CD14-positive monocyte (primary cell): ENCODE measurements around the genes OR1C1 and OR14A16.

GRCh38 chr1:246253758-246254514, 253.1 kb downstream of the SMYD3 start:
- CAGE, long polyA plus RNA = no peak

- CAGE, long polyA plus RNA = no peak
Measured at GRCh38 chr1:246527381-246527685, 20.3 kb upstream of the SMYD3 start.

DNA sequence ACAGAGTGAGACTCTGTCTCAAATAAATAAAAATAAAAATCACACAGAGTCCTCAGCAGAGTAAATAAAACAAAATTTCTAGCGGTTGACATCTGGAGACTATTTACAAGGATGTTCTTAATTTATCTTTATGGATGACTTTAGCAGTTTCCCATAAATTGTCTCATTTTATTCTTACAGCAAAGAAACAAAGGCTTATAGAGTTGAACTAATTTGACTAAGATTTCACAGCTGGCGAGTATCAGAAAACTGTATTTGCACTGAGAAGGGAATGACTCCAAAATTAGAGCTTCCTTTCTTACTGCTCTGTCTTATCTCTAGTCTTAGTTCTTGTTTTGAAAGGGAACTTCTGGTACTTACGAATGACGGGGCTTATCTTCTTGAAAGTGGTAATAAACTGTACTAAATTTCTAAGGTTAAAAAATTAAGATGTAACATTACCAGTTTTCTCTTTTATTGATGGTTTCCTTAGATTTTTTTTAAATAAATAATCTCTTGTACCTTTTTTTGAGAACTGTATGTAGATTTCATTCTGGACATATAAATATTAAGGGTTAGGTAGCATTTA, 13.6 kb downstream of the CNST start:
- CAGE, long polyA plus RNA = no peak

GRCh38 chr1:246621889-246622505, 55.7 kb downstream of the CNST start:
- CAGE, long polyA plus RNA = no peak

DNA sequence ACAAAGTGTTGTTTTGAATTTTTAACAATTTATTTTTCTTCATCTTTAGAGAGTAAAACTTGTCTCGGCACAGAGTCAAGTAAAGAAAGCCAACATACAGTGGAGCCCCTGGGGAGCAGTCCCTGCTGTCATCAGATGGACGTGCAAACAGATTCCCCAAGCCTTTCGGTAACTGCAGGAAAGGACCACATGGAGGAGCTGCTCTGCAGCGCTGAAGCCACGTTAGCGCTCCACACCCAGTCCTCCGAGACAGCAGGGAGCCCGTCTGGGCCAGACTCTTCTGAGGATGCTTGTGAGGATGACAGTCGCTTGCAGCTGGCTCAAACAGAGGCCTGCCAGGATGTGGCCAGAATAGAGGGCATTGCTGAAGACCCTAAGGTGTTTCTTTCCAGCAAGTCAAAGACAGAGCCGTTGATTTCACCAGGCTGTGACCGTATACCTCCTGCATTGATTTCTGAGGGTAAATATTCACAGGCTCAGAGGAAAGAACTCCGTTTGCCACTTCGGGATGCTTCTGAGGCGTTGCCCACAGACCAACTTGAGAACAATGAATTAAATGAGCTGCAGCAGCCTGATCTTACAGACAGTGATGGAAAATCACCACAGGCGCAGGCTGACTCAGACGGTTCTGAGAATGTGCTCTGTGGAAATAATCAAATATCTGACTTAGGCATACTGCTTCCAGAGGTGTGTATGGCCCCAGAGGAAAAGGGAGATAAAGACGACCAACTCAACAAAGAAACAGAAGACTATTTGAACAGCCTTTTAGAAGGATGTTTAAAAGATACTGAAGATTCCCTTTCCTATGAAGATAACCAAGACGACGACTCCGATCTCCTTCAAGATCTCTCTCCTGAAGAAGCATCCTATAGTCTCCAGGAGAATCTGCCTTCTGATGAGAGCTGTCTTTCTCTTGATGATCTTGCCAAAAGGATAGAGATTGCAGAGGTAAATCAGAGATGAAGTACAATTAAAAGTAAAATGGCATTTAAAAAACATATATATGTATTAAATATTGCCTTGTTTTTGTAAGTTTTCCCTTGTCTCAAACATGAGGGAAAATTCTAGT, 76.8 kb upstream of the SCCPDH start:
- CAGE, long polyA plus RNA = no peak

DNA sequence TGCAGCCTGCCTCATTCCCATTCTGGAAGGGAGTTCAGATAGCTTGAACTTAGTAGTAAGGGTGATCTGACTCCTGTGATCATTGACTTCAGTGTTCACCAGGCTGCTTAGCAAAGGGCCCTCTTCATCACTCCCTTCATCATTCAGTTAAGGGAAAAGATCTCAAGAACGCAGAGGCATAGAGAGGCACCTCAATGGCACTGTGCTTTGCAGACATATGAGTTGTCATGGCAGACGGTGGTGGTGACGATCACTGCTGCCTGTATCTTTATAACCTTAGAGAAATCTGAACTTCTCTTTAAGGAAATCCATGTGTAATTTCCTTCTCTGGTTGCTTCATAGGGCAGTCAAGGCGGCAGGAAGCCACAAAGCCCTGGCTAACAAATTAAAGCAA, 30.0 kb upstream of the AHCTF1 start:
- CAGE, long polyA plus RNA = no peak

GRCh38 chr1:247243433-247243897, 71.6 kb upstream of the ZNF124 start:
- CAGE, long polyA plus RNA = no peak

DNA sequence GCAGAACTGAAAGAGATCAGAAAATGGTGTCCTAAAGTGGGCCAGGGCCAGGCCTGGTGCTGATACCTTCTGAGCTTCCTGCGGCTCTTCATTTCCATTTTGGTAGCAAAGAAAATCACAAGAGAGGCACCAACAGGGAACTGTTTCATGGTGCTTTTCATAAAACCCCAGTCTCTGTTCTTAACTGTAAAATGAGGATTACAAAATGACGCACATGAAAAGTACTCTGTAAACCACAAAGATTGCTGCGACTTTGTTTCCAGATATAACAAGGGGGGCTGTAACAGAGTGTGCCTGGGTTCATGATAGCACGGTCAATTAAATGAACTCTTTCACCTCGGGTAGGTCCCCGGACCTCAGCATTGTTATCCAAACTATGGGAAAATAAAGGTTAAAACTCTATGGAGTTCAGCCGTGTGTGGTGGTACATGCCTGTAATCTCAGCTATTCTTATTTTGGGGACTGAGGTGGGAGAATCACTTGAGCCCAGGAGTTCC, 8.4 kb downstream of the ZNF496 start:
- CAGE, long polyA plus RNA = no peak

GRCh38 chr1:247330670-247331075, 994 bp downstream of the ZNF496 start:
- CAGE, long polyA plus RNA = no peak

DNA sequence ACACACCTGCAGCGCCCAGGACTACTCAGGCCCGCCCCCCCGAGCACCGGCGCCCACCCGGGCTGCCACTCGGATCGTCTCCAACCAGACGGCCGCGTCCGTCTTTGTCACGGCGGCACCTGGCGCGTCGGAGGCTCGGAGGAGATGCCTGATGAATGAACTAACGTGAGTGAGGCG, 703 bp downstream of the ZNF496 start:
- CAGE, long polyA plus RNA = no peak

DNA sequence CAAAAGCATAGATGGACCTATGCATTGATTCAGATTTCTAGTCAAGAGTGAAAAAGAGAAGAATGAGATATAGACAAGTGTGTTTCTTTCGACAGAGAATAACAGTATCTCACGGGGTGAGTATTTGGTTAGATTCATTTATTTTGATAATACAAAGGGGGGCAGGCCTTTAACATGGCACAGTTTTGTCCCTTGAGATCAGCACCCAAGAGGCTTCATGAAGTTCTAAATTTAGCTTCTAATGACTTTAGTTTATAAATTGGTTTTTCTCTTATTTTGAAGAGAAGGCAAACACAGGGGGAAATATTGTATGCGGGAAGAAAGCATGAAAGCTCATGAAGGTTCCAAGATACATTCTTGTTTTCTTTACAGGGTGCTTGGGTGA, at the start of gene OR1C1:
TSS of gene OR1C1 (minus strand) at position 90 of the 385 bp plus-strand sequence.
- CAGE, long polyA plus RNA = no peak

DNA sequence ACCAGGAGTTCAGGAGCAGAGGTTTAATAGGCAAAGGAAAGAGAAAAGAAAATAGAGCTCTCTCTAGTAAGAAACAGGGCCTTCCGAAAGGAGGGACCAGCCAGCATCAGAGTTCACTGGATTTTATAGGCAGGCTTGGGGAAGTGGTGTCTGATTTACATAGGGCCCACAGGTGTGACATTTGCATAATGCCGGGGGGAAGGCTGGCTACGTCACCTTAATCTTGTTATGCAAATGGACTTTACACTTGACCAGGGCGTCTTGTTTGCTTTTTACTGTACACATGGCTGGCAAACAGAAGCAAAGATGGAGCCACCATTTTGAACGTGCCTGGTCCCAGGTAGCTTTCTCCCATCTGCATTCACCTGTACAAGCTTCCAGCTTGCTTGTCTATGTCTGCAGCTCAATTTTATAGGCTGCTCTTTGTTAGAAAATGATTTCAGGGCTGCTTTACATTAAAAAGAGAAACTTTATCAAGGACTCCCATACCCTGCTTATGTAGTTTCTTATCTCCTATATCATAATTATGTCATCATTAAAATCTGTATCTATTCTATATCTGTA, at the start of gene OR14A16:
TSS of gene OR14A16 (minus strand) at position 81 of the 564 bp plus-strand sequence.
- CAGE, long polyA plus RNA = no peak

DNA sequence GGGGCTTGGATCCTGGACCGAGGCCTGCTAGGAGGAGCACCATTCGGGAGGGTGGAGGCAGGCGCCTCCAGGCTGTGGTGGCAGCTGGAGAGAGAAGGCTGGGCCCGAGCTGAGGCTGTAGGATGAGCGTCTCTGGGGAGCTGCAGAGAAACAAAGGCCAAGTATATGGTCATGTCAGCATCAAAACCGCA, 593 bp downstream of the SH3BP5L start:
- CAGE, long polyA plus RNA = no peak

GRCh38 chr1:248889396-248890059, 16.5 kb upstream of the PGBD2 start:
- CAGE, long polyA plus RNA = no peak